Osteocyte (in vitro differentiated cells): ENCODE measurements around a stretch of chr22.

- PRO-cap = bidirectional peak, plus-strand start at chr22:50250674, minus-strand start at chr22:50250497
Observed at GRCh38 chr22:50250190-50251019, 660 bp downstream of the HDAC10 start.

GRCh38 chr22:50270819-50271057 is 558 bp upstream of the MAPK11 start:
- PRO-cap = no peak

DNA sequence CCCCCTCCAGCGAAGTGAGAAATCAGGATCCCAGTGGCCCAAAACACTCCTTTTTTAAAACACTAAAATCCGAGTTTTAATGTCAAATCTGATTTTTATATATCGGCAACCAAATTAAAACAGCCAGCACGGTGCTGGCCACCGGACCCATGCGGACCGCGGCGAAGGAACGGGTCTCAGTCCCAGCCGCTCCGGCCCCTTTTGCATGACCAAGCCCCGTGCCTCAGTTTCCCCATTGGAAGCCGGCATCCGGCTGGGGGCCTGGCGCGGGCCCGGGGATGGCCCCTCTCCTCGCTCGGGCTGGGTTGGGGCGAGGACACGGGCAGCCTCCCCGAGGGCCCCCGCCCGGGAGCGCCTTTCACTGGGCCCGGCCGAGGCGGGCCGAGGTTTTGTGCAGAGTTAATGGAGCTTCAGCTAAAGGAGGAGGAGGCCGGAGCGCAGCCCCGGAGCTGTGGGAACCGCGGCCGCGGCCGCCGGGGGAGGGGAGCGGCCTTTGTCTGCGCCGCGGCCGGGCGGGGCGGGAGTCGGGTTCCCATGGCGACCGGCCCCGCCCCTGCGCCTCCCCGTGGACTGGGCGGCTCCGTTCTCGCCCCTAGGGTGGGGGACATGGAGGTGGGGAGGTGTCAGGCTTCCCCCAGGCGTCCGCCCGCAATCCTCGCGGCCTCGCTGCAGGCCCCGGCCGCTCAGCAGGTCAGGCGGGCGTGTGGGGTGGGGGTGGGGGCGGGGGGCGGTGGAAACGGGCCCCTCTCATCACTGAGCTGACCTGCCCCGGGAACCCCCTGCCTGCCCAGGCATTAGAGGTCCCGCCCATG is 1.3 kb upstream of the MAPK11 start:
- PRO-cap = no peak

DNA sequence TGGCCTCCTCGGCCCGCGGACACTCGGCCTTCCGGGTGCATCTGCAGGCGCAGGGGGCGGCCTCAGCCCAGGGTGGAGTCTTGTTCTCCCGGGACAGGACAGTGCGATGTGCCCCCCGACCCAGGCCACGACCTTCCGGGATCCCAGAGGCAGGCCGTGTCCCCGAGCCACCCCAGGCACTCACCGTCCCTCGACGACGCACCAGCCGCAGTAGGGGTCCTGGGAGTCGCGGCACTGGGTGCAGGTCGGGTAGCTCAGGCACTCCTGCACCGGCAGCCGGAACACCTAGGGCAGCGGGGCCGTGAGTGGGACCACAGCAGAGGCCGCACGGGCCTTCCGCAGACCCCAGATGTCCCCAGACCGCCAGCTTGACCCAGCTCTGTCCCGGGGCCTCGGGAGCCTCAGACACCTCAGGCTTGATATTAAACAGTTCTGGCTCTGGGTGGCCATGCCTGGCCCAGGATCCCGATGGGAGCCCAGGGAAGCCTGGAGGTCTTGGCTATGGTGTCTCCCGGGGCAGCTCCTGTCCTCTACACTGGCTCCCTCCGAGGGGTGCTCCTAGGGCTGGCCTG is 17.7 kb upstream of the MAPK11 start:
- PRO-cap = no peak

GRCh38 chr22:50293296-50294410 is 13.8 kb downstream of the PLXNB2 start:
- PRO-cap = no peak

- PRO-cap = no peak
Observed at GRCh38 chr22:50342229-50342677, 874 bp upstream of the PPP6R2 start.

- PRO-cap = no peak
Observed at GRCh38 chr22:50377178-50377759, 34.1 kb downstream of the PPP6R2 start.

GRCh38 chr22:50460272-50460832 is 14.5 kb downstream of the SBF1 start:
- PRO-cap = no peak

DNA sequence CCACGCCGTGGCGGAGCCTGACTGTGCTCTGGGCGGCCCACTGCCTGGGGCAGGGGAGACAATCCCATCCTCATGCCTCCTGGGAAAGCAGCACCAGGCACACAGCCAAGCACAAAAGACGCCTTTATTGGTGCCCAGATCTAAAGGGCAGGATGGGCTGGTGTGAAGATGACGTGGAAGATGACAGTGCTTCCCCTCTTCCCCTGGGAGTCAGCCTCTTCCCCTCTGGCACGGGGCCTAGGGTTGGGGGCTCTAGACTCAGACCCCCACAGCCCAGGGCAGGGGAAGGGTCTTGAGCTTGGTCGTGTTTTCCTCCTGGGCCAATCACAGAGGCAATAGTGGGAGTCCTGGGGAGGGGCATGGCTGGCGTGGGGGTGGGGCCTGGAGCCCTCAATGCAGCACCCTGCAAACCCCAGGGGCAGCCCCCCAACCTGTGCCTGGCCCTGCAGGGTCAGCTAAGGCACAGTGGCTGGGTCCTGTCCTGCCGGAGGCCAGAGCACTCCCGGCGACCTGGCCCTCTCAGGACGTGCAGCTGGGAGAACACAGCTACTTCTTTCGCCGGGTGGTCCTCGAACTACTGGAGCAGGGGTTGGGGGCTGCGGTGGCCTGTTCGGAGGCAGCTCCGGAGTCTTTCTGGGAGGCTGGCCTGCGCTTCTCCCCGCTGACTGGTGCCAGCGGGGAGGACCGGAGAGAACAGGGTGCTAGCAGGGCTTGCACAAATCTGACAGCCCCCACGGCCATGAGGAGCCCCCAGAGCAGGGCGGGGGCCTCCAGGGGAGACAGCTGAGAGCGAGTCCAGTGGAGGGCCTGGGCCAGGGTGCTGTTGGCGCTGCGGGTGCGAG is 4.4 kb downstream of the LMF2 start:
- PRO-cap = no peak

DNA sequence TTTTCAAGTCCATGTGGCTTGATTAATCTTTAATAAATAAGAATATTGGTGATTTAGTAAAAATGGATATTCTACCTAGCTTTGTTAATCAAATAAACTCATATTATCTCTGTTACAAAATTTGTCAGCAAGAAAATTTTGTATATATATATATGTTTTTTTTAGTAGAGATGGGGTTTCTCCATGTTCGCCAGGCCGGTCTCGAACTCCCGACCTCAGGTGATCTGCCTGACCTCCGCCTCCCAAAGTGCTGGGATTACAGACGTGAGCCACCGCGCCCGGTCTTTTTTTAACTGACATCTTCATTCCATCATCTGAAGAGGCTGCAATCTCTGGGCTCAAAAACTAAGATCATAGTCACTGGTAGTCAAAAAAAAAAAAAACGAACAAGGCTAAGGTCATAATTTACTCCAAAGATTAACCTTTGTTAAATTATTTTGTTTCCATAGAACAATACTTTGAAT is 5.4 kb upstream of the KLHDC7B start:
- PRO-cap = no peak

DNA sequence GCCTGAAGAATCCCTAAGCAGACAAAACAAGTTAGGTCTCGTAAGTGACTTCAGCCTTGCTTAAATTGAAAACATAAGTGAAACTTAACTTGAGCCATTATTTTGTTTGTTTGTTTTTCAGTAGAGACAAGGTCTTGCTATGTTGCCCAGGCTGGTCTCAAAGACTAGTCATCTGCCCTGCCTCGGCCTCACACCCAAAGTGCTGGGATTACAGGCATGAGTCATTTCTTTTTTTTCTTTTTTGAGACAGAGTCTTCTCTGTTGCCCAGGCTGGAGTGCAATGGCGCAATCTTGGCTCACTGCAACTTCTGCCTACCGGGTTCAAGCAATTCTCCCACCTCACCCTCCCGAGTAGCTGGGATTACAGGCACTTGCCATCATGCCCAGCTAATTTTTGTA is 4.1 kb upstream of the KLHDC7B start:
- PRO-cap = no peak

GRCh38 chr22:50576437-50577112 is 1.7 kb downstream of the CPT1B start:
- PRO-cap = no peak

DNA sequence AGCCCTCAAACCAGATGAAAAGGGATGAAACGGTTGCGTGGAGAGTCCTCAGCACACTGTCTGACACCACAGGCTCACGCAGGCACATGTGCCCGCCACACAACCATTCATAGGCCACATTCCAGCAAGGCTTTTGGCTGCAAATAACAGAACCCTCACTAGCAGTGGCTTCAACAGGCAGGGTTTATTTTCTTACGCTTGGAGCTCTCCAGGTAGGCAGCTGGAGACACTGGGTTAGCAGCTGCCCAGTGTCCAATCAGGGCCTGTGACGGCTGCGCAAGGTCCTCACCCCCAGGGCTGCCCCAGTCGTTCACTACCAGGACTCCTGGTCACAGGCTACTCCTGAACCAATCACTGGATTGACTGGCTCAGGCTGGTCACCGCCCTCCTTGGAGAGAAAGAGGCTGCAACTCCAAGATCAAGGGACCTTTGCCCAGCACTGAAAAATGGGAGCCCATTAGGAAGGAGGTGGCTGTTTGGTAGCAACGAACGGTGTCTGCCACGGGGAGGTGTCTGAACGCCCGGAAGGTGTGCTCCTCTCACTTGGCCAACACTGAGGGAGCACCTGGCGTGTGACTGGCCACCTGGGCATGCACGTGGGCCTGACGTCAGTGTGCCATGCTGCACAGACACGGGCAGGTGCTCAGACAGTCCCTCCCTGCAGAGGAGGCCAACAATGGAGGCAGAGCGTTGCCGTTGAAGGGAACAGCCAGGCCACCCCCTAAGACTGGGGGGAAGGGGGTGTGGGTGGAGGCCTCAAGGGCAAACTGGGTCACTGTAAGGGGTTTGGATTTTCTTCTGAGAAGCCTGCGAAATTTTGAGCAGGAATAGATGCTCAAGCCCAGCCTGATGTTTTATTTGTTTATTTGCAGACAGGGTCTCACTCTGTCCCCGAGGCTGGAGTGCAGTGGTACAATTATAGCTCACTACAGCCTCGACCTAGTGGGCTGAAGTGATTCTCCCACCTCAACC is 5.1 kb downstream of the ARSA start:
- PRO-cap = no peak

DNA sequence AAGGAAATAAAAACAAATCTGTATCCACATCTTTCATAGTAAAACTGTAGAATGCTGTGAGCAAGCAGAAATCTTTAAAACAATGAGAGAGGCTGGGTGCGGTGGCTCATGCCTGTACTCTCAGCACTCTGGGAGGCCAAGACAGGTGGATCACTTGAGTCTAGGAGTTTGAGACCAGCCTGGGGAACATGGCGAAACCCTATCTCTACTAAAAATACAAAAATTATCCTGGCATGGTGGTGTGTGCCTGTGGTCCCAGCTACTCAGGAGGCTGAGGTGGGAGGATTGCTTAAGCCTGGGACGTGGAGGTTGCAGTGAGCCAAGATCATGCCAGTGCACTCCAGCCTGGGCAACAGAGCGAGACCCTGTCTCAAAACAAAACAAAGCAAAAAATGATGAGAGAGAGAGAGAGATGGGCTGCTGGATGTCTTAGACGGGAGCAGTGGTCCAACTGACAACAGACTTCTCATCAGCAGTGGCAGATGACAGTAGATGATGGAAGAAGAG is 29.2 kb upstream of the ACR start:
- PRO-cap = no peak